Placental pericyte (primary cell): ENCODE measurements around the gene PIK3R6.

DNA sequence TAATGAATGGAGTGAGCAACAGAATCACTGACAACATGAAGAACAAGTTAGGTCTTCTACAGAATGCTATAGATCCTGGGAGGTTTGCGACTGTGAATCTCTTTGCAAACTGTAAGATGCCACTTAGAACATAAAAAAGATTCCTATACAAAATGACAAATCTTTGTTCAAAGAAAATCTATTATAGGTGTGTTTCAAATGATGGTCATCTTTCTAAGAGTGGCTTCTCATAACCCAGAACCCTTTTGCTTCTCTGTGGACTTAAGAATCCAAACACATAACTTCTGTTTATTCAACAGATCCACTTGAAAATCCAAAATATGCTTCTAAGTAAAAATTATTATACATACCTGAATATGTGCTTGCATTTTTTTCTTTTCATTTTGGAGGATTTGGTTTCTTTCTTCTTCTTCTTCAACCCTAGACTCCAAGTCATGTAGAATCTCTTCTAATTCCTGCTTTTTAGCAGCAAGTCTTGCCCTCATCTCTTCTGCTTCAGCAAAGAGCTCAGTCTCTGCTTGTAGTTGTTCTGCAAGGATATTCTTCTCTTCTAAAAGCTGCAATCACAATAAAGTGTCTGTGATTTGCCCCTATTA, 76.5 kb downstream of the NDEL1 start:
- CAGE, long polyA plus RNA: no peak

DNA sequence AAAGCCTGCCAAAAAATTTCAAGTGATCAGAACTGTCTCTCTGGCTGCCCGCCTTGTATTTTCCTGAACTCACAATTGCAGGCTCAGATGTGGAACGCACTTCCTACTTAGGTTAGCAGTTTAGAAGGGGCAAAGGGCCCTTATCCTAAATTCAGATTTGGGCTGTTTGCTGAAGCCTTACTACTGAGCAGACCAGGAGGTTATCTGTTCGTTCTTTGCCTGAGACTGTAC, 24.0 kb downstream of the MYH10 start:
- CAGE, long polyA plus RNA: no peak

DNA sequence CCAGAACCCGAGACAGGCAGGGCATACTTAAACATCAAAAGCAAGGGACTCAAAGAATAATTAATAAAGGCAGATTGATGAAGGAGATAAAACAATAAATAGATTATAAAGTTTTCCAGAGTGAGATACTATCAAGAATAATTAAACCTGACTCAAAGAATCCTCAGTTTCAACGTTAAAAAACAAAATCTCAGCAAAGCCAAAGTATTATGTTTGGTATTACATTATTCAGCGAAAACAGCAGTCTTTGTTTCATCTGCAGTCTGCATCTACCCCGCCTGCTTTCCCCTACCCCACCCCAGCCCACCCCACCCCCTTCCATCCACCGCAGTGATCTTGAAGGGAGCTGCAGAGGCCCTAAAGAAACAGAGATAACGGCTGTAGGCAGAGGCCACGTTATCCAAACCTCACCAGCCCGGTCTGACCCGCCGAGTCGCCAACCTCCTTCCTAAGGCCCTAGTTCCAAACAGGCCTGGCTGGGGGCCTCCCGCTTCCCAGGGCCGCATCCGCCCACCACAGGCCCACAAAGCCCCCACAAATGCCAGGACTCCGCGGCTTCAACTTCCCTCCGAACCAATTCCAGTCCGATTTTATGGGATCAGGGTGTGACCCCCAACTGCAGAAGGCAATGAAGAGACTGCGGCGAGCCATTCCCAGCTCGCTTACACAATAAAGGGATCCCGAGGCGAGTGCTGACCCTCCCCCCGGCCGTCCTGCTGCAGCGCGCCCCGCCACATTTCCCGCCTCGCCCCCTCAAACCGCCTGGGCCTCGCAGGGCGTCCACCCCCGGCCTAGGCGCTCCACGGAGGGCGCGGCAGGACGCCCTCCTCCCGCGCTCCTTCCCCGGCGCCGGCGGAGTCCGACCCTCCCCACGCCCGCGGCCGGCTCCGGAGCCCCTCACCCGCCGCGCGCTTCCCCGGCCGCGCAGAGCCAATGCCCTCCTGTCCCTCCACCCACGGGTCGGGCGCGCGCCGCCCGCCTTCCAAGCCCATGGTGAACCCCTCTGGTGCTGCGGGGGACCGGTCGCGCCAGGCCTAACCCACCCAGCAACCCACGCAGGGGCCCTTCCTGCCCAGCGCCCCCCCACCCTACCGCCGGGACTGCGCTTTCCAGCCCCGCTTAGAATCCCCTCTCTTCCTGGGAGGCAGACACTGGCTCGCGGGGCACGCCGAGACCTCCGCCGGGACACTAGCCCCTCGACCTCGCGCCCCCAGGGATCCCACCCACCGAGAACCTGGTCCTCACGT, 1.1 kb downstream of the MYH10 start:
- CAGE, long polyA plus RNA: no peak

DNA sequence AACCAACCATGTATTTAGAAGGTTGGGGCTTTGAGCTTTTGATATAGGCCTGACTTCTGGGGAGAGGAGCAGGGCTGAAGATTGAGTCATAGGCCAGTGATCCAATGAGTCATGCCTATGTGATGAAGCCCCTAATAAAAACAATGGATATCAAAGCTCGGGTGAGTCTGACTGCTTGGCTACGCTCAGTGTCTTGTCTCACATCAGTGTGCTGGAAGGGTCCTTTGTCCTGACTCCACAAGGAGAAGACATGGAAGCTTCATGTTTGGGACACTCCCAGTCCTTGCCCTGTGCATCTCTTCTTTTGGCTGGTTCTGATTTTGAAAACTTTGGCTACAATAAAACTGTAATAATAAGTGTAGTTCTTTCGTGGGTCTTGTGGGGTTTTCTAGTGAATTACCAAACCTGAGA, 7.1 kb downstream of the MFSD6L start:
- CAGE, long polyA plus RNA: no peak

GRCh38 chr17:8867563-8867863, at the start of gene PIK3R6:
PIK3R6 (minus strand) TSS chr17:8867674.
- CAGE, long polyA plus RNA: no peak

DNA sequence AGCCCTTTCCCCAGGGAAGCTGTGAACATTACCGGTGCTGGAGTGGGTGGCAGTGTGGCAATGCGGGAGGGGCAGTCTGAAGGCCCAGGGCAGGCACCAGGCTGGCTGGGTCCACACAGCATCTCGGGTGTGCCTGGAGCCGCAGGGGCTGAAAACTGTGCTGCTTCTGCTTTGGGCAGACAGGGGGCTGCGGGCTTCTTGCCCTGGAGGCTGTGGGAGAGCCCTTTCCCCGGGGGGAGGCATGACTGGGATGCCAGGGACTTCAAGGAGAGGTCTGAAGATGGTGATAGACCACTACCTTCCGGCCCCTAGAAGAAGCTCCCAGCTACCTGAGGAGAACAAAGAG, 6.7 kb upstream of the PIK3R6 start:
- CAGE, long polyA plus RNA: no peak

DNA sequence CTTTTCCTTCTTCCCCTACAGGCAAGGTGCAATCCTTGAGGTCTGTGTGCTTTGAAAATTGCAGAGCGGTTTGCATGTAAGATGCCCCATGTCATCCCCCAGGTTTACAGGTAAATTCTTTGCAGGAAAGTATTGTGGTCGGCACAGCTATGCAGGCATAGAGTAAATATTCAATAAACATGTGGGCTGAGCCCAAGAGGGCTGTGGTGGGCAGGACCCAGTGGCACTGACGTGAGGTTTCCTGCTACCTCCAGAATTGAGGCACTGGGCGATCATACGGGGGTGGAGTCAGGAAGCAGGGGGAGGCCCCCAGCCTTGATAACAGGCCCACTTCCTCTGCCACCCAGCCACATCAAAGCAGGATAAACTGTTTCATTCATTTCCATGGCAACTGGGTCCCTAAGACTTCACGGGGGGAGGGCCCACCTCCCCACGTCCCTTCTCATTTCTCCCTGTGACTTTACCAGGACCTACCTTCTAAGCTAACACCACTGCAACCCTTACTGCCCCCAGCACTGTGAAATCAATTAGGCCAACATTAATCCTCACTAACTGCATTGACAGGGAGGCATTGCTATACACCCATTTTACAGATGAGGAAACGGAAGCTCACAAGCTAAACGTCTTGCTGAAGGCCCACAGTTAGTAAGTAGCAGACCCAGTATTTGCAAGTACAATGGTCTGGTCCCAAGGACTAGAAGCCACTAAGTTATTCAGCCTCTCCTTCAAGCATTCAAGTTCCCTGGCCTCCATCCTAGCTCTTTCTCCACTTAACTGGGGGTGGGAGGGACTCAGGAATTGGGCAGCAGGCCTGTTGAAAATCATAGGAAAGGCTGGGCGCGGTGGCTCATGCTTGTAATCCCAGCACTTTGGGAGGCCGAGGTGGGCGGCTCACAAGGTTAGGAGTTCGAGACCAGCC, 31.7 kb upstream of the PIK3R6 start:
- CAGE, long polyA plus RNA: no peak

DNA sequence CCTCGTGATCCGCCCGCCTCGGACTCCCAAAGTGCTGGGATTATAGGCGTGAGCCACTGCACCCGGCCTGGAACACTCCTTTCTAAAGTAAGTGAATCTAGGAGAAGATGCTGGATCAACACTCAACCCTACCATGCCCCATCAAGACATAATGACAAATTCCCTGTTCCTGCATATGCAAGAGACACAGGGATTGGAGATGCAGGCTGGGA, 42.0 kb upstream of the PIK3R6 start:
- CAGE, long polyA plus RNA: no peak

DNA sequence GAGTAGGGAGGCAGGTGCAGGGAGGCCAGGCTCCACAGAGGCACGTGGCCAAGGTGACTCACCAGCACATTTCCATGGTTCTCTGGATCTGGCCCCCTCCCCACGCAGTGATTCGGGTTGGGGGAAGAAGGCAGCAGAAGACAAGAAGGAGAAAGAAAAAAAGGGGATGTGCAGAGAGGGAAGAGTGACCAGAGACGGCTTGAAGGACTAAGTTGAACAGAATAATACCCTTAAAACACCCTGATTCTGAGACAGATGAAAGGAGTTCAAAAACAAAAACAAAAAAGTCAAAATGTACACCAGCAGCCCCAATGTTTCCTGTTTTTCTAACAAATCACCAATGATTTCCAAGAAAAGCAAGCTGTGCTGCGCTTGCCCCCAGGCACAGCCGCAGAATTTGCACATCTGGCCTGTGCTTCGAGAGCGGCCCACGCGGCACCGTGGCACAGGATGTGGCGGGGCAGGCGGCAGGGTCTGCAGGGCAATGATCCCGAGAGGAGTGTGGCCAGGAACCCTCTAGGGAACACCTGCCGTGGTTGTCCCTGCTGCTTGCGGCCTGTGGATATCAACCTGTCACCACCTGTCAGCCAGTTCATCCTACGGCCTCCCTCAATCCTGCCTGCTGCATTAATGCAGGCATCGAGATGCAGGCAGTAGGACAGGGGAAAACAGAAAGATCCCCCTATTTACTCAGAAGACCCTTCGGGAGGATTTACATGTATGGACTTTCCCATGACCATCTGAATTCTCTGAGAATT, 24.1 kb downstream of the PIK3R5 start:
- CAGE, long polyA plus RNA: no peak

DNA sequence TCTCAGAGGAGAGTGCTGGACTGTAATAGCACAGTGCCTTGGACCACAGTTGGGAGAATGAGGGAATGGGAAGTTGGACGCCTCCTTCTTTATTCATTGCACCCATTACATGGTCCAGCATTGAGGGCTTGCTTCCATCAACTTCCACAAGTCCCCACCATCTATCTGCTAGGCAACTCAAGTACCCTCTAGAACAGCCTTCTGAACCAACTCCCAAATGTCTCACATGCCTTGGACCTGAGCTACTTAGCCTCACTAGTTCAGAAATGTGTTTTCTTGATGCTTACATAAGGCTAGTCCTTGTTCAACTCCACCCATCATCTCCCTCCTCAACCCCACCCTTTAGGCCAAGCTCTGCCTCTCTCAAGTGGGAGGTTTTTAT, 12.5 kb downstream of the PIK3R5 start:
- CAGE, long polyA plus RNA: no peak

GRCh38 chr17:9002778-9003446, 18.4 kb upstream of the NTN1 start:
- CAGE, long polyA plus RNA: no peak

GRCh38 chr17:9260821-9261146, 239.5 kb downstream of the NTN1 start:
- CAGE, long polyA plus RNA: no peak

DNA sequence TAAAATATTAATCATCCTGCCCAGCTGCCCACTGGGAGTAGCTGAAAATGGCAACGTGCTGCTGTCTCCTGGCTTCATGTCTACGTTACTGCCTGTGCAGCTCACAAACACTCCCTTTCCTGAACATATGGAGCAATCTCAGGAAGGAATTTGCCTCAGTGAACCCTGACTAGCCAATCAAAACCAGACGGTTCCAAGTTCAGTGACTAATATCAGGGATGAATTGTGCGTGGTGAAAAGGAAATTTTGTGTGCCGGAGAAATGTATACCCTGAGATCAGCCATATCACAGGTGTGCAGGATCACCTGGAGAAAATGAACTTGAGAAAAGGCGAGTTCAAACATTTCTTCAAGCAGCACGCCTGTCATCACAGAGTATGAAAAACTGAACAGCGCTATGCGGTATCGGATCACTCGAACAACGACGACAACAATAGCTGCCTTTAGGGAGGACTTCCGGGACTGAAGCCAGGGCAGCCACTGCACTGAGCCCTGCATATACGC, 110.3 kb downstream of the STX8 start:
- CAGE, long polyA plus RNA: no peak

GRCh38 chr17:9645585-9645832, 192 bp downstream of the USP43 start:
- CAGE, long polyA plus RNA: no peak

DNA sequence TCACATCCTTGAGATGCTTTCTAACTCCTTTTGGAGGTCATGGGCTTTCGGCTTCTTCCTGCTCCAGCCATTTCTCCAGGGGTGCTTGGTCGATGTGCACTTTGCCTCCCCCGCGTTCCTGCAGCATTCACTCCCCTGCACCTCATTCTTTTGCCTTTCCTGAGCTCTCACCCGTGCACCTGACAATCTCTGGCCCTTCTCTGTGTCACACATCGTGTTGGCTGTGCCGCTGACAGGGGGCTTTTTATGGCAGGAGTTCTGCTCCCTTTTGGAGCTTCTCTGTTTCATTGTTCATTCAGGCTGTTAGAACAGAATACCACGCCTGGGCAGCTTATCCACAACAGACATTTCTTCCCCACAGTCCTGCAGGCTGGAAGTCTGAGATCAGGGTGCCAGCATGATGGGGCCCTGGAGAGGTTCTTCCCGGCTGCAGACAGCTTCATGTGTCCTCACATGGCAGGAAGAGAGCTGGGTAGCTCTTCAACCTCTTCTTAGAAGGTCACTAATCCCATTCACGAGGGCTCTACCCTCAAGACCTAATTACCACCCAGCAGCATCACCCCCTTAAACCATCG, 65.2 kb downstream of the DHRS7C start:
- CAGE, long polyA plus RNA: no peak

GRCh38 chr17:9728703-9729388, 62.5 kb downstream of the DHRS7C start:
- CAGE, long polyA plus RNA: no peak

DNA sequence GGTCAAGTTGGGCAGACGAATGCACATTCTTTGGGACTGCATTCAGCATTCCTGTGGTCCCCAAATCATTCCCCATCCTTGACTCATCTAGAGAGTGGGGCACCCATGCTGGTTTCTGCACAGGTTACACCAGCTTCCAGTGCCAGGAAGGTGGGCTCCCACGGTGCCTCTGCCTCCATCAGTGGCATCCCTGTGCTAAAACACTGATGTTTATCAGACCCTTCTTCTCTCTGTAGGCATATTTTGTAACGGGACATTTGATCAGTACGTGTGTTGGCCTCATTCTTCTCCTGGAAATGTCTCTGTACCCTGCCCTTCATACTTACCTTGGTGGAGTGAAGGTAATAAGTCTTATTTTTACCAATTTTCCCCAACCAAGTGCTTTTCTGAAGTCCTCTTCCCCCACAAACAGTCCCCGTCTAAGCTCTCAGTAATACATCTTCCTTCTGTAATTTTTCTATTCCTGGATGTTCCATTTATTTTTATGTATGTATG, 10.5 kb downstream of the GLP2R start:
- CAGE, long polyA plus RNA: no peak

DNA sequence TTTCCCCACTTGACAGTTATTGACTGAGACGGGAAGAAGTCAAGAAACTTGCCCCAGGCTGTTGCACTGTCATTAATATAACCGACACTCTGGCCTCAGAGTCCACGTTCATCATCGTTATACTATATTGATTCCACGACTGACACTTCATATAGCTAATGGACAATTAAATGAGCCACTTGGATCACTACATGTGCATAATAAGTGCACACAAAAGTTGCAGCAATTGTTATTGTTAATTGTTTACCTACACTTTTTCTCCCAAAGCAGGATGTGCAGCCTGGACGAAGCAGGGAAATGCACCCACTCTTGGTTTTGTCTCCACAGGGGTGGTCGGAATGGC, 53.0 kb upstream of the RCVRN start:
- CAGE, long polyA plus RNA: no peak

DNA sequence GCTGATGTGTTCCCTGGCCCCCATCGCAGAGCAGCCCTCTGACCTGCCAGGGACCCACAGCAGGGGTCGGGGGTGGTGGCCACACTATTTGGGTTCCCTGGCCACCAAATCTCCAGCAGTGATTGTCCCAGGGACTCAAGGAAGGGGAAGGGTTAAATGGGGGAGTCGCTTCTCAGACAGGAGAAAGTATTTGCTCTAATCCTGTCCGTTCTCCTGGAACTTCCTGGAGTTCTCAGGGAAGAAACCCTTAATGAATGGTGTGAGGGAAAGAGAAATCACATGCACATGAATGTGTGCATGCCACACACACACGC, 72.4 kb downstream of the GAS7 start:
- CAGE, long polyA plus RNA: no peak

- CAGE, long polyA plus RNA: no peak
These were observed 70.6 kb downstream of the GAS7 start for GRCh38 chr17:10127614-10128477.